AG10803 (cell line): ENCODE results near the genes MMP28, TAF15, CCL23 and SYNRG.

DNA sequence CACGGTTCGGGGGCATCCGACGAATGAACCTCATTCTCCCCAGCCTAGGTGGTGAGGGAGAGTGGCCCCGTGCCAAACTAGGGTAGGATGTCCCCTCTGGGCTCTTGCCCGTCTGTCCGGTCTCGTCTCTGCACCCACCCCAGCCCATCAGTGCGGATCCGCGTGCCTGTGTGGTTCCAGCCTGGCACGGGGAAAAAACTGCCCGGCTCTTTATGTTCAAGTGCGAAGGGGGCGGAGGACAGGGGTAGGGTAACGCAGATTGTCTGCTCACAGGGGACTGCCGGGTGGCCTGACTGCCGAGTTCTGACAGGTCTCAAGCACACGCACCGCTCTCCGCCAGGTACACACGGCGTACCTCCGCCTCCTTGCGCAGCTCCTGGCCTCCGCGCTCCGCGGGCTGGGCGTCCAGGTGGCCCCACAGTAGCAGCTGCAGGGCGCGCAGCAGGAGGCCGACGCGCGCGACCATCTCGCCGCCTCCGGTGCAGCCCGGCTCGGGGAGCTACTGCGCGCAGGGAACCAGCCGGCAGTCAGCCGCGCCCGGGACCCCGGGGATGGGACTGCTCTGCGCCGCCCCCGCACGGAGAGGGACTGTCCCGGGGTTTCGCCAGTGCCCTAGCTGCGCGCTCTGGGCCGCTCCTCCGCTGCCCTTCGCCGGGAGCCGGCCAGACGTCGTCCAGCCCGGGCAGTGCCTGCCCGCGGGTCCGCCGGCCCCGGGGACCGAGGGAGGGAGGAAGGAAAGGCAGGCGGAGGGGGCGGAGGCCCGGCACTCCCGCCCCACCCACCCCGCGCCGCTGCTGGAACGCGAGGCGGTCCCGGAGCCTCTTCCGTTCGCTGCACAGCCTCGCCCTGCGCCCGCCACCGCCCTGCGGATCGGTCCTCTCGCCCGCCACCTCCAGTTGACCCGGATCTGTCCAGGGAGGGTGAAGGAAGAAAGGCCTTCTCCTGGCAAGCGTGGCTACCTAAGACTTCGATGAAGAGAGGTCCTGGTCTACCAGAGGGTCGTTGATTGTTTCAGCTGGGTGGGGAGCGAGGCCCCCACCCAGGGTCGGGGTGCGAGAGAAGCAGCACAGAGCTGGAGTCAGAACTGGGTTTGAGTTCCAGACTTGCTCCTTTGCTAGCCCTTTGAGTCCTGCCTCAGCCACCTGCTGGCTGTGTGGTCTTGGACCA is at the start of gene MMP28:
TSS of gene MMP28 (minus strand) at position 730 of the 1,167 bp plus-strand sequence.
- RRBS = no CpG with 5 or more reads among the region's 99 CpGs

DNA sequence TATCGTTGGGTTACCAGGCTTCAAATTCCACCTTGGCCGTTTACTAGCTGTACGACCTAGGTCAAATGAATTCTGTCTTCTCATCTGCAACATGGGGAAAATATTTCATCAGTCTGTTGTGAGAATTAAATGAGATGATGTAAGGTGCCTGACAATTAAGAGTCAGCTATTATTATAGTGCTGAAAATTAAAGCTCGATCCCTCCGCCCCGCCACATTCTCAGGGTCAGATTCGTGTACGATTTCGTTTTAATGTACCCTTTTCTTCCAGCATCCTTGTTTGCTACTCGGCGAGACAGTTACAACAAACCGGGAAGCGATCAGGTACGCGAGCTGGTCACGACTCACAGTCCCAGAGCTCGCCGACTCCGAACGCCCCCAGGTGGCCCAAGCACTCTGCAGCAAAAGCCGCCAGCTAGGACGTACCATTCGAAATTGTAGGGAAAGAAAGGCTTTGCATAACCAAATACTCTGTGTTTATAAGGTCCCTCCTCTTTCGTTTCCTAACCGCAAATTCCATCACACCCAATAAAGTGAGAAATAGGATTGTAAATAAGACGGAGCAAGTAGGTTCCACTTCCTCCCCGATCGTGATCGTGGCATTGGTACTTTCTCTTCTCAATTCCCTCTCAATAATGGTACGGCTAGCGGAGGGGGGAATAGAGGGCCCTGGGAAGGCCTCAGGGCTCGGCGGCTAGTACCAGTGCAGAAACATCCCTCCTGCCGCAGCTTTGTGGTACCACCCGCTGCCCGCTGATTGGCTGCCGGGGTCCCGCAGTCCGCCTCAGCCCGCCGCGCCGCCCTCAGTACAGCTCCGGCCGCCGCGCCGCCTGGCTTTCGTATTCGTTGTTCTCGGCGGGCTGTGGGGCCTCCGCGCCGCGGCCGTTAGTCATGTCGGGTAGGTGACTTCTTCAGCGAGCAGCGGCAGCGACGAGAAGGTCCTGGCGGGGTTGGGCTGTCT is at the start of gene TAF15:
TSS of gene TAF15 (plus strand) at position 805 of the 960 bp plus-strand sequence.
- RRBS = no CpG with 5 or more reads among the region's 63 CpGs

- RRBS = no CpG with 5 or more reads among the region's 3 CpGs
Observed at GRCh38 chr17:35819658-35820440, 10.6 kb downstream of the TAF15 start.

GRCh38 chr17:35890781-35891316 is 10.7 kb upstream of the CCL5 start:
- RRBS = no CpG with 5 or more reads among the region's 4 CpGs

- RRBS = no CpG with 5 or more reads among the region's 7 CpGs
Observed at GRCh38 chr17:36017697-36018337, at the start of gene CCL23. CCL23 (minus strand) TSS chr17:36017972.

- RRBS = no CpG with 5 or more reads among the region's 2 CpGs
Observed at GRCh38 chr17:36117476-36118078, 13.9 kb downstream of the CCL4 start.

GRCh38 chr17:36202475-36202927 is 5.9 kb upstream of the CCL3L3 start:
- RRBS = no CpG with 5 or more reads among the region's 6 CpGs

DNA sequence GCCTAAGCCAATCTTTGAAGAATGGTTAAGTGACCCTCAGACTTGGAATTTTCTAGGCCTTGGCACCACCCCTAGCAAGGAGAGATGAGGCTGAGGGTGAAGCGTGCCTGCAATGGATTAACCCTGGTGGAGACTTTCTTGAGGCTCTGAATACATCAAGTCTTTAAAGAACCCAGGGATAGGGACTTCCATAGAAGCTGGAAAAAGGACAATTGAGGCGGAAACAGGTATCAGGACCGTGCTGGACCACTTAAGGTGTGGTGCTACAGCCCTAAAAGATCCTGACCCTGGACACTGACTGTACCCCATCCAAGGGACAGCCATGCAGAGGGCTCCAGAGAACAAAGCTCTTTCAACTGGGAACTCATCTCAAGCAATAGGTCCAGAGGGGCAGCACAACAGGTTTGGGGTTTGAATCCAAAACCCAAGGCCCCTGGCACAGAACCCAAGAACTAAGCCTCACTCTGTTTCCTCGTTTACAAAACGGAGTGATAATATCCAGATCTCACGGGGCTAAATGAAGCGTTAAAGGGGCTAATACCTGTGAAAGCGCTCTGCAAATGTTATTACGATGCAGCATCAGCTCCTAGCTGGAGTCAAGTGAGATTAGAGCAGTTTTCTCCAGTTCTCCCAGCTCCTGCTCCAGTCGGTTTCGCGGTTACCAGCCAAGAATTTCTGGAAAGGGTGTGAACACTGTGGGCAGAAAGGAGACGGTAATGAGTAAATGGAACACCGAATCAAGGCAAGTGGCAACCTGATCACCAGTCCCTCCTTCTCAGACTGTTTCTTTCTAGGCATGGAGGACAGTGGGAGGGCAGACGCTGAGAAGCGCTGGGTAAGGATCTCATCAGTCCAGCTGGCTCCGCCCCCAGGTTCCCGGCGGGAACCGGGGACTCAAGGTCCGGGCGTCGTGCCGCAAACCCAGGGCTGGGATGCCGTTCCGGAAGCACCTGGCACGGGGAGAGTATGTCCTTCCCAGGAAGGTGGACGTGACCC is 958 bp downstream of the MYO19 start:
- RRBS = no CpG with 5 or more reads among the region's 28 CpGs

DNA sequence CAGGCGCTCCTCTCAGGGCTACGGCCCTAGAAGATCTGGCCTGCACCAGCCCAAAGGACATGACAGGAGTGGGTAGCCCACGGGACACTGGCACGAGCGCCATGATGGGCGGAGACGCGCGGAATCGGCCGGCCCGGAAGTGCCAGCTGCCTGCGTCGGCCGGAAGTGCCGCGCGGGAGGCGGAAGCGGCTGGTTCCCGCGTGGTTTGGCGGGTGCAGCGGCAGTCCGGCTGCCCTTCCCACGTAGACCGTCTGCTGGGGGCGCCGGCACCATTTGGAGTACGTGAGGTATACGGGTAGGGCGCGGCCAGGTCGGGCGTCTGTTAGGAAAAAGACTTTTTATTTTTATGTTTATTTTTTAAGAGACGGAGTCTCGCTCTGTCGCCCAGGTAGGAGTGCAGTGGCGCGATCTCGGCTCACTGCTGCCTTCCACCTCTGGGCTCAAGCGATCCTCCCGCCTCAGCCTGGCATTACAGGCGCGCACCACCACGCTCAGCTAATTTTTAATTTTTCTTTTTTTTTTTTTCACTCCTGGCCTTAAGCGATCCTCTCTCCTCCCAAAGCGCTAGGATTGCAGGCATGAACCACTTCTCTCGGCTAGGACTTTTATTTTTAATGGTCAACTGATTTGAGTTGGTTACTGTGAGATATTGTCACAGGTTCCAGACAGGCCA is 664 bp downstream of the PIGW start:
- RRBS = no CpG with 5 or more reads among the region's 49 CpGs

DNA sequence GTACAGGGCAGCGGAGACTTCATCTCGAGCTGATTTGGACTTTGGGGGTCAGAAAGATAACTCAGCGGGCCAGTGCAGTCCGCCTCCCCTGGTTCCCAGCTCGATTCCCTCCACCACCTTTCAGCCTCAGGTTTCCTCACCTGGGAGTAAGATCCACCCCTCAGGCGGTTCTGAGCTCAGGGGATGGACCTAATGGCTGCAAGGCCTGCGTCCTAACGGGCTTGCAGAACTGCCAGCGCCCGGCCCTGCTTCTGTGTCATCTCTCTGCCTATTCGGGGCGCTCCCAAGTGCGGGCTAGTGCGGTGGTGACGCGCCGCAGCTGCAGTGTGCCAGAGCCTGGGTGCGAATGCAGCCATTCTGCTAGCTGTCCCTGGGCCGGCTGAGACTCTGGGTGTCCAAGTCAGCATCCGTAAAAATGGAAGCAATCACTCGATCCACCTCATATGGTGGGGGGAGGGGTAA is 129.7 kb upstream of the LHX1 start:
- RRBS = no CpG with 5 or more reads among the region's 21 CpGs

DNA sequence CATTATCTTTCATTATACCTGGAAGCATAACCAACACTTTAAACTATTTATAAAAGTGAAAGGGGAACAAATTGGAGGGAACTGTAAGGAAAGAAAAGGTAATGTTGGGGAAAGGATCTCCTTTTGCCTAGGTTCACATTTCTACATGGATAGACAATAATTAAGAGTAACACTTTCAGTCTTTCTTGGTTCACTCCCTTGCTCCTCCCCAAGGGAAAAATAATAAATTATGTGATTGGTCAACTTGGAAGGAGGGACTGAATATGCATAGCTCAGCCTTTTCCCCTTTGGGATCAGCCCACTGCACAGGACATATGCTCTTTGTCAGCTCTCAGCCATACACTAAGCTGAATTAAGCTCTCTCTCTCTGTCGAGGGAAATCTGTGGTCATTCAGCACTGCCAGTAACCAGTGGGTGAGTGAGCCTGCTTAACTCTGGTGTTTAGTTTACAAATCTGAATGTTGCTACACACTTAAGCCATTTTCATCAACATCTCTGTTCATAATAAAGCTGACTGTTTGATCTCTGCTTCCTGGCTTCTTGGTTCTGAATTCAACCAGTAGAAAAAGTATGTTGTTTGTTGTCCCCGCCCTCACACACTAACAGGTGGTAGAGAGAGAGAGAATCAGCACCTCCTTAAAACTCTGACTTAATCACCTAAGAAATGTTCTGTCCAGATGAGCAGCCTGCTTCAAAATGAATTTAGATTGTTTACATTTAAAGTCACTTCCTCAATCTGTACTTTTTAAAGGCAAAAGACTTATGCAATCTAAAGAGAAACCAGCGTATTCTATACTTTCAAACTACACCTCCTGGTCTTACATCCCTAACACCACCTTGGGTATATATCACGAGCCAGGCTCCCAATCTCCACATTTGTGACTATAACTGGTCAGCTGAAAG is 102.3 kb upstream of the C17orf78 start:
- RRBS = no CpG with 5 or more reads among the region's 4 CpGs

DNA sequence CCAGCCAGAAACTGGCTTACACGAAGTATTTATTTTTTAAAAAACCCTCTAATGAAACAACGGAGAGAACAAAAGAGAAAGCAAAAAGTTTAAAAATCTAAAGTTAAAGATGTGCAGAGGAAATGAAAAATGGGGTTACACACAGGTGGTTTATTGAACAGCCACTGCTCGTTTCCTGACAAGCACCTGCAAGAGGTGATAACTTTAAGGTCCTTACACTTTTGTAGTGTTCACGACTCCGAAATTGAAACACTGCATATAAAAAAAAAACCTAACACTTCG is 1.2 kb downstream of the SYNRG start:
- RRBS = no CpG with 5 or more reads among the region's 6 CpGs

- RRBS = no CpG with 5 or more reads among the region's 64 CpGs
Observed at GRCh38 chr17:37608496-37609528, at the start of gene SYNRG. SYNRG (minus strand) TSS chr17:37609418.

- RRBS = no CpG with 5 or more reads among the region's 3 CpGs
Observed at GRCh38 chr17:37642069-37642468, 1.2 kb downstream of the DDX52 start.

DNA sequence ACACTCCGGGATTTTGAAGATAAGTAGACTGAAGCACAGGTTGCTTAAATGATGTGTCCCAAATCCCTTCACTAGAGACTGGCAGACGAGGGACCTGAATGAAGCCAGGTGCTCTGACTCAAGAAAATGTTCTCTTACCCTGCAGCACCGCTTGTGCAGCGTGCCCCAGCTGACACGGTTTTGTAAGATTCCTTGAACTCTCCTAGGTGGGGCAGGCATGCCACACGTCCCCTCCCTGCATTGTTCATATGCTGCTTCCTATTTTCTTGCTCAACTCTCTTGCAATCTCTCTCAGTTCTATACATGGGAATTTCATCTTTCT is 22.1 kb upstream of the HNF1B start:
- RRBS = no CpG with 5 or more reads among the region's 6 CpGs

- RRBS = no CpG with 5 or more reads among the region's 7 CpGs
Observed at GRCh38 chr17:38277043-38277736, 19.8 kb upstream of the MRPL45 start.

DNA sequence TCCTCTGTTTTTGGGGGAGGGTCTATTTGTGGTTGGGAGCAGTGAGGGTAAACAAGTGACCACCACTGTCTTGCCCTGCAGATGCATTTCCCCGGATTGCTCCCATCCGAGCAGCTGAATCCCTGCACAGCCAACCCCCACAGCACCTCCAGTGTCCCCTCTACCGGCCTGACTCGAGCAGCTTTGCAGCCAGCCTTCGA is 14.5 kb downstream of the SOCS7 start:
- RRBS = no CpG with 5 or more reads among the region's 5 CpGs

- RRBS = no CpG with 5 or more reads among the region's 11 CpGs
Observed at GRCh38 chr17:38455858-38456708, 27.8 kb downstream of the ARHGAP23 start.

GRCh38 chr17:38465645-38465802 is 37.3 kb downstream of the ARHGAP23 start:
- RRBS = no CpG with 5 or more reads among the region's 4 CpGs

- RRBS = no CpG with 5 or more reads among the region's 62 CpGs
Observed at GRCh38 chr17:38466225-38467338, 38.3 kb downstream of the ARHGAP23 start.